GM23248 (cell line): Measurements from ENCODE around the gene TRIP11.

GRCh38 chr14:91119794-91120466, 6.1 kb downstream of the DGLUCY start:
- RAMPAGE, long total RNA, result no peak

GRCh38 chr14:91143611-91144399, 29.9 kb downstream of the DGLUCY start:
- RAMPAGE, long total RNA, result no peak

DNA sequence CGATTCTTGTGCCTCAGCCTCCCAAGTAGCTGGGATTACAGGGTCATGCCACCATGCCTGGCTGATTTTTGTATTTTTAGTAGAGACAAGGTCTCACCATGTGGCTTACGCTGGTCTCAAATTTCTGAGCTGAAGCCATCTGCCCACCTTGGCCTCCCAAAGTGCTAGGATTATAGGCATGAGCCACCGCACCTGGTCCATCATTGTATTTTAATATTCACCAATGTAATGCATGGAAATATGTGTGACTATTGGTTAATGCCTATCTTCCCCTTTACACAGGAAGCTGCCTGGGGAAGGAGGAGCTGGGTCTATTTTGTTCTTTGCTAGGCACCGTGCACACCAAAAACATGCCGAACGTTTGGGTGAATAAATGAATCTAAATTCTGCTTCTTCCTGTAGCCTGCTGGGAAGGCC, 5.2 kb upstream of the GPR68 start:
- RAMPAGE, long total RNA, result no peak

DNA sequence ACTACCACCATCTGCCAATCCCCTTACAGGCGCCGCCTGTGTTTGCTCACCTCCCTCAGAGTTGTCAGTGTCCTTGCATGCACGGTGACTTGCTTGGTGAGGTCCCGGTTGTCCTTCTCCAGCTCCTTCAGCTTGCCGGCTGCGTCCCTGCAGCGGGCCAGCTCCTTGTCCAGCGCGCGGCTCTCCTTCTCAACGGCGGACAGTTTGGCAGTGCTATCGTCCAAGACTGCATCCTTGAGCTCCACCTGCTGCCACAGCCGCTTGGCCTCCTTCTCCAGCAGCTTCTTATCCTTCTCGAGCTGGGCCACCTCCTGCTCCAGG, 68.5 kb upstream of the GPR68 start:
- RAMPAGE, long total RNA, result no peak

DNA sequence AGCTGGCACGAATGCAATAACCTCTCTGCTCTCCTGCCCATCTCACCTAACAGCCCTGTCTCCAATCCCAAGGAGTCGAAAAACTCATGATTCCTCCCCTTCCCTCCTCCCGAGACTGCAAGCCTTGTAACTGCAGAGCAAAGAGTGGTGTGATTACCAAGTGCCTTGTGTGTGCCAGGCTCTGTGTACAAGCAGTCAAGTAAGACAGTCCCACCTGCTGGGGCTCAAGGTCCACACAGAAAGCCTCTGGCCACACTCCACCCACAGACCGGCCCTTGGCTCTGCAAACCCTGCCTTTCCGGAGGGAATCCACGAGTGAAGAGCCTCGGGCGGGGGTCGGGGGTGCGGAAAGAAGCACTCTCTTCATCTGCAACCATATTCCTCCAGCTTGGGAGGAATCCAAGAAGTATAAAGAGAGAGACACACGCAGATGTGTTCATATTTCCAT, 84.9 kb downstream of the CCDC88C start:
- RAMPAGE, long total RNA, result no peak

- RAMPAGE, long total RNA, result no peak
Measured at GRCh38 chr14:91342265-91342754, 75.3 kb downstream of the CCDC88C start.

GRCh38 chr14:91363966-91364628, 53.5 kb downstream of the CCDC88C start:
- RAMPAGE, long total RNA, result no peak

GRCh38 chr14:91372506-91373146, 45.0 kb downstream of the CCDC88C start:
- RAMPAGE, long total RNA, result no peak

- RAMPAGE, long total RNA, result no peak
Measured at GRCh38 chr14:91464334-91465597, 45.3 kb downstream of the PPP4R3A start.

DNA sequence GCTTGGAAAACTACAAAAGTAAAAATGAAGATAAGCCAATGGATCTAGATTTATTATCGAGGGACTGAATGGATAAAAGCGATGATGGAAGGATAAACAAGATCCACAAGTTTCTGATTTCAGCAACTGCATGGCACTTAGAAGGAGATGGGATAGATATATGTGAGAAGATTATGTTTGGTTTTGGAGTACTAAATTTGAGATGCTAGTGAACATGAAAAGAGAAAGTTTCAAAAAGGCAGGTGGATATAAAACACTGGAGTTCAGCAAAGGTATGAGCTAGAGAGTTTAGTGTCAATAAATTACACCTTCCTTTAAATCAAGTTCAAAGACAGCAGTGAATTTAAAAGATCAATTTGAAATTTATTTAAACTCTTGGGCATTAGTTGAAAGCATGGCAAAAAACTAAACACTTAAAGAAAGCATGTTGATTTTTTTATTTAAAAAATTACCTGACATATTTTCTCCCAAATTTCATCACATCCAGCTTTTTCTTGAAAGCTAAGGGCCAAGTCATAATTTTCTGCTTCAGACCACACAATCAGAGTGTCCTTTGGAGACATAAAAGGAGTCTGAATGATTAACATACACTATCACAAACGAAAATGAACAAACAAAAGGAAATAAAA, 24.8 kb downstream of the PPP4R3A start:
- RAMPAGE, long total RNA, result no peak

DNA sequence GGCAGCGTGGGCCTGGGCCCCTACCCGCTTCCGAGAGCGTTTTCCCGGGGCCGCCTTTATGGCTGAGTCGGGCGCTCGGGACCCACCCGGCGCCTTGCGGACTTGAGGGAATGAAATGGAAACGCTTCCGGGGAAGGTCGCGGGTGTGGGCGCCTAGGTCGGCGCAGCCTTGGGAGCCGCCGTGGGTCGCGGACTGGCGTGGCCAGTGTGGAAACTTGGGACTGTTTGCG, 539 bp upstream of the PPP4R3A start:
- RAMPAGE, long total RNA, result no peak

DNA sequence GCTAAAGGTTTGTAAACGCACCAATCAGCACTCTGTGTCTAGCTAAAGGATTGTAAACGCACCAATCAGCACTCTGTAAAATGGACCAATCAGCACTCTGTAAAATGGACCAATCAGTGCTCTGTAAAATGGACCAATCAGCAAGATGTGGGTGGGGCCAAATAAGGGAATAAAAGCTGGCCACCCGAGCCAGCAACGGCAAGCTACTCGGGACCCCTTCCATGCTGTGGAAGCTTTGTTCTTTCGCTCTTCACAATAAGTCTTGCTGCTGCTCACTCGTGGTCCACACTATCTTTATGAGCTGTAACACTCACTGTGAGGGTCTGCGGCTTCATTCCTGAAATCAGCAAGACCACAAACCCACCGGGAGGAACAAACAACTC, 63.5 kb downstream of the CATSPERB start:
- RAMPAGE, long total RNA, result no peak

GRCh38 chr14:91897154-91897883, 30.0 kb upstream of the TC2N start:
- RAMPAGE, long total RNA, result no peak

DNA sequence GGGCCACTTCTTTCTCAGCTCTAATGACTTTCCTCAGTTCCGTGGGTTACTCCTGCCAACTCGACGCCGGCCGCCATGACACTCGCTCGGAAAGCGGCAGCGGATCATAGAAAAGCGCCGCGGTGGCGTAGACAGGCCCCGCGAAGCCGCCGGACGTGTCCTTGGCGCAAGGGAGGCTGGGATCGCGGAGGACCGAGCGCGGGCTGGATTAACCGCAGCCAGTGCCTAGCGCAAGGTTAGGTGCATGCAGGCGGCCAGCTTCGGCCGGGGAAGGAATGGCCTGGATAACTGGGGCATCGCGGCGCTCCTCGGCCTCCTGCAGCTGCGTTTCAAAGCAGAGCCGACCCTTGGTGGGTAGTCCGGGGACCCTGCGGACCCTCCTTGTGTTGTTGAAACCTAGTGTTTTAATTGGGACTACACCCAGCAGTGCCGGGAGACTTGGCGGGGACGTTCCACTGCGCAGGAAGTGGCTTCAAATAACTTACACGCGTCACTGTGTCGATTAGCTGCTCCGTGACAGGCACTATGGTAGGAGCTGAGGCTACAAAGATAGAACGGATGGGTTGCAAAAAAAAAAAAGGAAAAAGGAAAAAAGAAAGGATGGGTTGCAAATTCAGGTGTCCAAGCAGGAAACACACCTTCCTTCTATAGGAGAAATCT, at the start of gene TRIP11:
TSS of gene TRIP11 (minus strand) at position 106 of the 660 bp plus-strand sequence.
- RAMPAGE, long total RNA, result no peak

DNA sequence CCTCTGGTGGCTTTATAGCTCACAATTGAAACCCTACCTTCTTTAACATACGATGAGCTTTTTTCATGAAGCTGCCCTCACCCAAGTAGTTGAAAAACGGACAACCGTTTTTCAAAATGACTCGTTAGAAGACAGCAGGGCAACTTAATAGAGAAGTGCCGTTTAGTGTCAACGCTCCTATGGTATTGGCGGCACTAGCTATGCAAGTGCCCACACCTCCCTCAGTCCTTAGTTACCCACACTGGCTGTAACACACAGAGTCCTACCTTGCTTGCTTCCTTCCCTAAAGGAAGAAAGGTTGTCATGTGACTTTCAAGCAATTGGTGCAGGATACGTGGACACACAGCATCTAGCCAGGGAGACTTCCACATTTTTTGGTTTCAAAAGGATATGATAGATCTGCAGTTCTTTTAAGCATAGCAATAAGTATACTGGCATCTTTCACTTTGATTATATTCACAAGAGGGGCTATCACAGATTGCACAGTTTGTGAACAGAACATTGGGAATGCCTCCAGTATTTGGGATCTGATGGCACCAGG, 825 bp upstream of the TRIP11 start:
- RAMPAGE, long total RNA, result no peak

DNA sequence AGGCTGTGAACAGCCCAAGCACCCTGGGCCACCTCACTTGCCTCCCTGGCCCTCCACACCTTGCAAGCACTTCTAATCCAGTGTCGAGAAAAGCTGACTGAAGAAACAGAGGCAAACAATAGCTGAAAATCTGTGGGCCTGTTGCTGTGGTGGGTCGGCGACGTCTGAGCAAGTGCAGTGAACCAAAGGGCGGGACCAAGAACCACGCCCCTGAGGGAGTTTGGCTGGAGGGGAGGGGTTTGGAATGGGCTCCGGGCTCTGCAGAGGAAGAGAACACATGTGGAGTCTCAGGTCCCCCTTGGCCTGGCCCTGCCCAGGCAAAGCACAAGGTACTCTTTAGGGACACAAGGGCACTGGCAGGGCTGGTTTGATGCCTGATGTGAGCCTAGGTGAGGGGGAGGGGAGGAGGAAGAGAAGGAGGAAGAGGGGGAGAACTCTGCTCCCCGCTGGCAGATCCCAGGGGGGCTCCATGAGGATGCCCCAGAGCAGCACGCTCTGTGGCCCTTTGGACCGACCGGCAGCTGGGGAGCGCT, 85.3 kb downstream of the CPSF2 start:
- RAMPAGE, long total RNA, result no peak

DNA sequence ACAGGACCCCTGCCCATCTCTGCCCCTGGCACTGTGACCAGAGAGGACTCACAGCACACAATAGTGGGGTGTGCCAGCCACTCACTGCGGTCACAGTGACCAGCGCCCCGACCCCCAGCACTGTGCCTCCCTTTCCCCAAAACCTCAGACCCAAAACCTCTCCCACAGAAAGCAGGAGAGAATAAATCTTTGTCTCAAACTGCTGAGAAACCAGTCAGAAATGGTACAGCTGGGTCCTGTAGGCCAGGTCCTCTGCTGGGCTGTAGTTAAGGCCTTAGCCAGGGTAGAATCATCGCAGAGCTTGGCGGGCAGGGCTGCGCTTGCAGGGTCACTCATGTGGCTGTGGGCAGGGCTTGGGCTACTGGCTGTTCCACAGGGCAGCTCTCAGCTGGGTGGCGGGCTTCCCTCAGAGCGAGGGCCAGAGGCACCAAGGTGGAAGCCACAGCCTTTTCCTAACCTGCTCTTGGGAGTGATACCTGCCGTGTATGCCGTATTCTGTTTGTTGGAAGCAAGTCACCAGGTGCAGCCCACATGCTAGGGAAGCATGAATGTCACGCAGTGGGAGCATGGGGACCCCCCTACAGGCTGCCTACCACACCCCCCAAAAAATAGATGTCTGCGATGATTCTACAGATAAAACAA, 69.9 kb upstream of the RIN3 start:
- RAMPAGE, long total RNA, result no peak

- RAMPAGE, long total RNA, result no peak
Measured at GRCh38 chr14:92494214-92494848, 19.2 kb upstream of the RIN3 start.

GRCh38 chr14:92514908-92515257, 1.3 kb downstream of the RIN3 start:
- RAMPAGE, long total RNA, result no peak

DNA sequence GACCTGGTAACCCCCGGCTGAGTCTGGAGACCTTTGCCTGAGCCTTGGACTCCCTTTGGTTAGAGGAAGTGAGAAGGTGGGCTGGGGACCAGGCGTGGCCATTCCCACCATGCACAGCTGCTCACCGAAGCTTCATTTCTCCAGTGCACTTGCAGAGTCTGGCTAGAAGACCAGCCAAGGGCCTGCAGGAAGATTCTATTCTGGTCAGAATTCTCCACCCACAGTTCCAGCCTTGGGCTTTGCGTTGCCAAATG, 73.0 kb downstream of the LGMN start:
- RAMPAGE, long total RNA, result no peak